Kidney (tissue), 2 donors: ENCODE measurements around a stretch of chr3.

- PRO-cap, result no peak
- RRBS, result no CpG with 5 or more reads among the region's 7 CpGs
Observed at GRCh38 chr3:124272728-124273352, 239.7 kb downstream of the KALRN start.

DNA sequence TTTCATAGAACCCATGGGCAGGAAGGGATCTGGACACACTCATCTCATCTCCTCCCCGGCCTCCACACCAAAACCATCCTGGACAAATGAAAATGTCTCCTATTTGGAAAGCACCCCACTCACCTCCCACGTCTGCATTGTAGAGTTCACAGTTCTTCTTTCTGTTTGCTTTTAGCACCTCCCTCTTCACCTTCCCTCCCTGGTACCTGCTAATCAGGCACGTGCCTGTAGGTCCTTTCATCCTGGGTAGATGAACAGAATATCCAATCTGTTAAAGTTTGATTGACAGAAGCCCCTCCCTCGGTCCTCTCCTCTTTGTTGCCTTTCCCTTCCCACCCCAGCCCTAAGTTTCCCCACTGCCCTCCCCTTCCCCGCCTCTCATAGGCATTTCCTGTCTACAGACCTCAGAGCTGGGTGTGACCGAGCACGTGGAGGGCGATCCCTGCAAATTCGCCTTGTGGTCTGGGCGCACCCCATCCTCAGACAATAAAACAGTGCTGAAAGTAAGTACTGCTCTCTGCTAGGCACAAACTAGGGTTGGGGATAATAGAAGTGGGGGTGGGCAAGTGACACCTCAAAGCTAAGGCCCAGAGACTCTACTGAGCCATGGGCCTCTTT lies 239.2 kb upstream of the UMPS start:
- PRO-cap, result no peak
- RRBS, result no CpG with 5 or more reads among the region's 10 CpGs

DNA sequence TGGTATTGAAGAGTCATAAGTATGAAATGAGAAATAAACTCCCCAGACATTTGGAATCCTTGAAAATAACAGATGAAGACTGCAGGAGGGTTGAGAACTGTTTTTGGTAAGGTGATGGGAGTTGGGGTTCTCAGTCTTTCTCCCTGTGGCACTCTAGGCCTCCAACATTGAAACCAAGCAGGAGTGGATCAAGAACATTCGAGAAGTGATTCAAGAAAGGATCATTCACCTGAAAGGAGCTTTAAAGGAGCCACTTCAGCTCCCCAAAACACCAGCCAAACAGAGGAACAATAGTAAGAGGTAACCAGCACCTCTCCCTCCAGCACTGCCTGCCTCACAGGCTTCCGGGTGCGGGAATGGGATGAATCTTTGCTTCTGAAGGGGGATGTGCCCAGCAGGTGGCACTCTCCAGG lies 237.7 kb upstream of the UMPS start:
- PRO-cap, result no peak
- RRBS, result no CpG with 5 or more reads among the region's 3 CpGs

DNA sequence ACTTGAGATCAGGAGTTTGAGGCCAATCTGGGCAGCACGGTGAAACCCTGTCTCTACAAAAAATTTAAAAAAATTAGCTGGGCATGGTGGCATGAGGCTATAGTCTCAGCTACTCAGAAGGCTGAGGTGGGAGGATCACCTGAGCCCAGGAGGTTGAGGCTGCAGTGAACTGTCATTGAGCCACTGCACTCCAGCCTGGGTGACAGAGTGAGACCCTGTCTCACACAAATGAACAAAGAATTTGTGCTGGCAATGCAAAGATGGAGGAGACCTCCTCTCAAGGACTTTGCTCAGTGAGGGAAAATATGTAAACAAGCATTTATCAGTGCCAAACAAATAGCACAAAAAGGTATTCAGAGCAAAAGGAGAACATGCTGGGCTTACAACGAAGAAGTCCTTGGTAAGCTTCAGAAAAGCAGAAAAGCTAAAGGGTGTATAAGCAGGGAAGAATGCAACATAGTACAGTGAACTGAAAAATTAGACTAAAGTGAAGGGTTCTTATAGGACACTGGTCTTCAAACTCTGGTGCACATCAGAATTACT lies 113.1 kb upstream of the UMPS start:
- PRO-cap, result no peak
- RRBS, result no CpG with 5 or more reads among the region's 2 CpGs

DNA sequence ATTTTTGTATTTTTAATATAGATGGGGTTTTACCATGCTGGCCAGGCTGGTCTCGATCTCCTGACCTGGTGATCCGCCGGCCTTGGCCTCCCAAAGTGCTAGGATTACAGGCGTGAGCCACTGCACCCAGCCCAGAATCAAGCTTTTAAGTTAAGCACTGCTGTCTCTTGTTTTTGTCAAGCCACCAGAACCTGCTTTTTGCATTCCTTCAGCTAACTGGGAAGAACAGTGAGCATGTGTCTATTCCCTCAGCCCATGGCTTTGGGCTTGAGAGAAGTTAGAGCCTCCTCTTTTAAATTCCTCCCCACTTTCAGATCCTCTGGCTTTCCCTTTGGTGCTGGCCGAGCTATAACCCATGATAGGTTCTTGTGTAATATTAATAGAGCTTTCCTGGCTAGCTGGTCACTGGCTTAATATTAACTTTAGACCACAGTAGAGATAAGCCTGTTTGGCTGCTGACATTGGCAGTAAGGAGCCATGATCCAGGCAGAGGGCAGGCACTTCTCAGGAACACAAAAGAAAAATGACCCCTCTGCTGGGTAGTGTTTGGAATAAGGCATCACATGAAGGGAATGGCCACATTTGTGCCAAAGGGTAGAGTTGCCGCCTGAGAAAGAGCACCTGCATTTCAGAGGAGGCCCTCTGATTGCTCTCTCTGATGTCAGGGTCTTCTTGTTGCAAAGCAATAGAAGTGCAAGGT lies 65.5 kb upstream of the UMPS start:
- PRO-cap, result no peak
- RRBS, result no CpG with 5 or more reads among the region's 6 CpGs

DNA sequence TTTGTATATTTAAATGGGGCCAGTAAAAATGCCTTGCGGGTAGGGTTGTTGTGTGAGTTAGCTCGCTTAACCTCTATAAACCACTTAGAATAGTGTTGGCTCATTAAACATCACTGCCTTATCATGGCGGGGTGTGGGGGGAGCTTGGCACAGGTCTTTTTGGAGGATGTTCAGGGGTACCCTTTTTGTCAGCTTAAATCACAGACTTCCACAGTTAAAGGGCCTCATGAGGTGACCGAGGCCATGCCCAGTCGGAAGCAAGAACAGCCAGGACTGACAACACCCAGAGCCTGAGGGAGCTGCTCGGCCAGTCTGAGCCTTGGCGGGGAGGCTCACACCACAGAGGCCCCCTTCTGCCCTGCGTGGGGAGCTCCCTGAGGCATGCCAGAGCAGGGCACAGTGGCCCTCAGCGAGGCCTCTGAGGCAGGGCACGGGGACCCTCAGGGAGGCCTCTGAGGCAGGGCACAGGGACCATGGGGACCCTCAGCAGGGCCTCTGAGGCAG lies 49.5 kb downstream of the UMPS start:
- PRO-cap, result no peak
- RRBS, result no CpG with 5 or more reads among the region's 10 CpGs

GRCh38 chr3:124800472-124800985 lies 70.3 kb downstream of the UMPS start:
- PRO-cap, result no peak
- RRBS, result no CpG with 5 or more reads among the region's 5 CpGs

DNA sequence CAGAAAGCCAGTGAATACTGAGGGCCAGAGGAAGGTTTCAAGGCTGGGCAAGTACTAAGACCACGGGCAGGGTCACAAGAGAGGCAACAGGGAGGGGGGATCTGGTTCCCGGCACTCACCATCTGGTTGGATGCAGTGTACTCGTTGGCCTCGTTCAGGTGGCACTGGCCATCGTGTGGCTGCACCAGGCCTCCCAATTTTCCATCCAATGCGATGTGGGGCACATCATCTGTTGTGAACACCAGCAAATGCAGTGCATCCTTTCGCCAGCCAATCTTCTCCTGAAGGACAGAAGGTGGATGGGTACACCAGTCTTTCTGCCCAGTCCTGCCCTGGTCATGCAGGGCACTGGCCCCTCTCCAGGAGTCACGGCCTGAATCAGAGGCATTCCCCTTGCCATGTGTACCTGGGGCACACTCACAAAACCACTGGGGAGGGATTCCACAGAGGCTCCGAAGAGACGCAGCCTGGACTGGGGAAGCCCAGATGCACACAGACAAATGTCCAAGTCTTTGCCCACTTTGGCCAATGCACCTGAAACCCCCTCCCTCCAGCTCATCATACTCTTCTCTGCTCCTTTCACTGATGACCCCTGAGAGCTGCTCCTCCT lies 65.9 kb downstream of the ITGB5 start:
- PRO-cap, result no peak
- RRBS, result no CpG with 5 or more reads among the region's 10 CpGs

GRCh38 chr3:124860417-124861155 lies 26.6 kb downstream of the ITGB5 start:
- PRO-cap, result no peak
- RRBS, result no CpG with 5 or more reads among the region's 6 CpGs

DNA sequence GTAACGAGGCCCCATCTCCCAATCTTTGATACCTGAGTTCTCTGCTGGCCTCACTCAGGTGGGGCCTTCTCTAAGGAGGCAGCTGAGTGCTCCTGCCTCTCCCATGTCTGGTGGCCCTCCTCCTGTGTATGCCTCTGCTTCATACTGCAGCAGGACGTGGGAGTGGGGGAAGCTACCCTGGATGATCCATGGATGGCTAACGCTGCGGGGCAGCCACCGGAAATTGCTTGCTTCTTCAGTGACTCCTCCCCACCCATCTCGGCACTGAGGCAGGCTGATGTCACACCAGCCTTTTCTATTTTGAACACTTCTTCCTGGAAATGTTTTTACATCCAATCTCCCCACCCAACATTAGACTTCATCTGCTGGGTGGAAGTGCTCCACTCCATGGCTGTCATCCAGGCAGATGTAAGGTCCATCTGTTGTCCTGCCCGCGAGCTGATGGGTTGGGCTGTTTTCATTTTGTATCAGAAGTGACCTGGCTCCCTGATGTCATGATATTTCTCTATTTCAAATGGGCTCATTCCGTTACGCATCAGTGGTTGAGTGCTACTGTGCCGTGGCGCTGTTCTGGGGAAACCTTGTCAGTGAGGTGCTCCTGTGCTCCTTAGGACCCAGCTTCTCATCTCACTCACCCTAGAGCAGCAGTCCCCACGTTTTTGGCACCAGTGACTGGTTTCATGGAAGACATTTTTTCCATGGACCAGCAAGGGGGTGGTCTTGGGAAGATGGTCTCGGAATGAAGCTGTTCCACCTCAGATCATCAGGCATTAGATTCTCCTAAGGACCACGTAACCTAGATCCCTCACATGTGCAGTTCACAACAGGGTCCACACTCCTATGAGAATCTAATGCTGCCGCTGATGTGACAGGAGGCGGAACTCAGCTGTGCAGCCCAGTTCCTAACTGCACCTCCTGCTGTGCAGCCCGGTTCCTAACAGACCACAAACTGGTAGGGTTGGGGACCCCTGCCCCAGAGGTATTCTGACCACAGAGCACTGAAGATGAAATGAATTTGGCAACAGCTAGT lies 59.1 kb upstream of the MUC13 start:
- PRO-cap, result no peak
- RRBS, result 48% methylated on average over 3 of the region's 18 CpGs

GRCh38 chr3:125002165-125002816 lies 53.5 kb downstream of the HEG1 start:
- PRO-cap, result no peak
- RRBS, result no CpG with 5 or more reads among the region's 10 CpGs

GRCh38 chr3:125003226-125004132 lies 52.3 kb downstream of the HEG1 start:
- PRO-cap, result no peak
- RRBS, result no CpG with 5 or more reads among the region's 14 CpGs

- PRO-cap, result unidirectional peak, plus-strand start at chr3:125039883
- RRBS, result no CpG with 5 or more reads among the region's 17 CpGs
Observed at GRCh38 chr3:125039488-125040523, 16.0 kb downstream of the HEG1 start.

GRCh38 chr3:125052144-125053175 lies 3.3 kb downstream of the HEG1 start:
- PRO-cap, result no peak
- RRBS, result no CpG with 5 or more reads among the region's 17 CpGs

GRCh38 chr3:125060953-125061954 lies 5.5 kb upstream of the HEG1 start:
- PRO-cap, result no peak
- RRBS, result no CpG with 5 or more reads among the region's 9 CpGs

- PRO-cap, result no peak
- RRBS, result no CpG with 5 or more reads among the region's 1 CpG
Observed at GRCh38 chr3:125123890-125124222, 68.1 kb upstream of the HEG1 start.

- PRO-cap, result no peak
- RRBS, result no CpG with 5 or more reads among the region's 11 CpGs
Observed at GRCh38 chr3:125155782-125156393, 56.7 kb downstream of the SLC12A8 start.

GRCh38 chr3:125241114-125241863 lies 28.7 kb upstream of the SLC12A8 start:
- PRO-cap, result no peak
- RRBS, result no CpG with 5 or more reads among the region's 5 CpGs

DNA sequence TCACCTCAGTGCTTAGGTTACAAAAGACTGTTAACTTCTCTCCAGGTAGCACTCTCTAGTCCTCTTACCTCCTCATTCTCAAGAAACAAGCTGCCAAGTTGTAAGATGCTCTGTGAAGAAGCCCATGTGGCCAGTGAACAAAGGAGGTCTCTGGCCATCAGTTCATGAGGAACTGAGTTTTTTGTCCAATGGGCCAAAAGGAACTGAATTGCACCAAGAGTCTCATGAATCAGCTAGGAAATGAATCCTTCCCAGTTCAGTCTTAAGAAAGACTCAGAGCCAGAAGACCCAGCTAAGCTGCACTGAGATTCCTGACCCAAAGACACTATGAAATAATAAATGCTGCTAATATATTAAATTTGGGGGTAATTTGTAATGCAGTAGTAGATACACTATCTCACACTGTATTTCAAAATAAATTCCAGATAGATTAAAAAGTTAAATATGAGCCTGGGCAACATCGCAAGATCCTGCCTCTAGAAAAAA lies 3.9 kb downstream of the OSBPL11 start:
- PRO-cap, result no peak
- RRBS, result no CpG with 5 or more reads among the region's 1 CpG

GRCh38 chr3:125594553-125594893 lies 774 bp downstream of the OSBPL11 start:
- PRO-cap, result no peak
- RRBS, result no CpG with 5 or more reads among the region's 10 CpGs